Metastatic Pancreatic Carcinoma in the Ovary (tissue), 1 donor: ENCODE results near the genes VRK3 and LRRC4B.

GRCh38 chr19:49803427-49804018 lies 9.6 kb downstream of the FUZ start:
- PRO-cap: no peak

GRCh38 chr19:49809690-49809821 lies 3.5 kb downstream of the FUZ start:
- PRO-cap: no peak

DNA sequence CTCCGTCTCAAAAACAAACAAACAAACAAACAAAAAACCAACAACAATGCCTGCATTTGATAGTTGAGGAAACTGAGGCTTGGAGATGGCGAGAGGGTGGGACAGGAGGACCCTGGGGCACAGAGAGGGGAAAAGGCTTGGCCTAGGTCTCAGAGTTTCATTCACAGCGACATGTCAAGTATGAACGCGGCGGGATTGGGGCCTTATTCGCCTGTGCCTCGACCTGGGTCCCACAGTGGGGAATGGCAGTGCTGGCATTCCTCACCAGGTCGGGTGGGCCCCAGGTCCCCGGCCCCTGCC lies 2.1 kb upstream of the IL4I1 start:
- PRO-cap: no peak

DNA sequence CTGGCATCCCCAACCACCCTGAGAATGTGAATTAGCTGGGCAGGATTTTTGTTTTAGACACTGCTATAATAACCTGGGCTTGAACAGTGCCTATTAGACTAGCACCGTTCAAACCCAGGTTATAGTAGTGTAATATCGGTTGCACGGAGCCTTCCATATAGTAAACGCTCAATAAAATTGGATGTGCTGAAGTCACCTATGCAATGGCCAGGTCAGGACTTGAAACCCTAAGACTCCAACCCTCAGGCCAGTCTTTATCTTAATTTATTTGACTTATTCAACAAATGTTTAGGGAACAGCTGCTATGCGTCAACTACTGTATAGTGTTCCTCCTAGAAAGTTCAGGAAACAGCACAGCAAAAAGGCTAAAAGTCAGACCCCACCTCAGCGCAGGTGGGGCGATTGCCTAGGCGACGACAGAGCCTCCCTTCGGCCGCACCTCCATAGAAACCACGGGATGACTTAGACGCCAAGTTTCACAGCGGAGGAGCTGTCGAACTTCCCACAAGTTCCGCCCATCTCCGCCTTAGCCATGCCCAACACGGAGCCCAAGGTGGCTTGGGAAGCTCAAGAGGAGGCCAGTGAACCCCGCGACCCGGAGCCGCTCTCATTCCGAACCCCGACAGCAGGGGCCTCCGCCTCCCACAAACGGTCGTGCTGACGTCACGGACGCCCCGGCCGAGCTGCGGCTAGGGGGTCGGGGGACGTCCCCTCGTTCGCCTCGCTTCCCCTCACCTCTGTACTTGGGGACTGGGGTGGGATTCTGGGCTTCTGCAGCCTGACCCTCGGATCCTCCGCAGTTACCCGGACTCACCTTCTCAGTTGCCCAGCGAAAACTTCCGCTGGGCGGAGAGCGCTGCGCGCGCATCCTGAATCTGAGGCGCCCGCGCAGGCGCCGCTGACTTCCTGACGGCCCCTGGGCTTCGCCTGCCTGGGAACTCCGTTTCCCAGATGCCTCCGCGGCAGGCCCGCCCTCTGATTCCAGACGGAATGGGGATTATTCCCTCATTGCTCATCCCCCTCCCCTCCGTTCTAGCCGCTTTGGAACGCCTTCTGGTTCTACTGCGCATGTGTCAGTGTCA lies at the start of gene VRK3:
Gene VRK3 (minus strand): TSS at position 841 of the 1,082 bp plus-strand sequence.
- PRO-cap: unidirectional peak, minus-strand start at position 802 of the sequence

DNA sequence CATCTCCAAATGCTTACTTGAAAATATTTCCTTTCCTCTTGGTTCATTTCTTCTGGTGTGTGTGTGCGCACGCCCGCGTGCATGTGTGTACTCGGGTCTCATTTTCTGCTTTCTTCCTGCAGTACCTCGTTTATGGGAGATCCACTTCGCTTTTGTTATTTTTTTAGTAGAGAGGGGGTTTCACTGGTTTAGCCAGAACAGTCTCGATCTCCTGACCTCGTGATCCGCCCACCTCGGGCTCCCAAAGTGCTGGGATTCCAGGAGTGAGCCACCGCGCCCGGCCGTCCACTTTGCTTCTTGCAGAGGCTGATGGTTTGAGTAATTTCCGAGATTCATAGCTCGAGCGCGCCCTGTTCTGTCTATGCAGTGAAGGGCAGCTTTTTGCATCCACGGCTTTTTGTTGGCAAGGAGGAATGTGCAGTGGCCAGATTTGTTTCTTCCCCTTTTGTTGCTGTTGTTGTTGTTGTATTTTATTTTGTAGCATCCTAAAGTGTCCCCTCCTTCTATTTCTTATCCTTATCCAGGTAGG lies 26.0 kb downstream of the IZUMO2 start:
- PRO-cap: unidirectional peak, minus-strand start at position 154 of the sequence

DNA sequence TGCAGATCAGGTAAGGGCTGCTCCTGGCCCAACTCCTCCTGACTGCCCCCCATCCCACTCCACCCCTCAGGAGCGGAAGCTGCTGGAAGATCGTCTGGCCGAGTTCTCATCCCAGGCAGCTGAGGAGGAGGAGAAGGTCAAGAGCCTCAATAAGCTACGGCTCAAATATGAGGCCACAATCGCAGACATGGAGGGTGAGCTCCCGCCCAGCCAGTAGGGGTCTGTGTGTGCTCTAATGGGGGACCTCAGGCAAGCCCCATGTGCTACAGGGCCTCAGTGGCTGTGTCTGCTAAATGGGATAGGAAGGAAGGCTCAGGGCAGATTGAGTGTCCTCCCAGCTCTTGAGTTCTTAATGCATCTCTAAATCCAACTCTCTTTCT lies 57.4 kb downstream of the KCNC3 start:
- PRO-cap: no peak

DNA sequence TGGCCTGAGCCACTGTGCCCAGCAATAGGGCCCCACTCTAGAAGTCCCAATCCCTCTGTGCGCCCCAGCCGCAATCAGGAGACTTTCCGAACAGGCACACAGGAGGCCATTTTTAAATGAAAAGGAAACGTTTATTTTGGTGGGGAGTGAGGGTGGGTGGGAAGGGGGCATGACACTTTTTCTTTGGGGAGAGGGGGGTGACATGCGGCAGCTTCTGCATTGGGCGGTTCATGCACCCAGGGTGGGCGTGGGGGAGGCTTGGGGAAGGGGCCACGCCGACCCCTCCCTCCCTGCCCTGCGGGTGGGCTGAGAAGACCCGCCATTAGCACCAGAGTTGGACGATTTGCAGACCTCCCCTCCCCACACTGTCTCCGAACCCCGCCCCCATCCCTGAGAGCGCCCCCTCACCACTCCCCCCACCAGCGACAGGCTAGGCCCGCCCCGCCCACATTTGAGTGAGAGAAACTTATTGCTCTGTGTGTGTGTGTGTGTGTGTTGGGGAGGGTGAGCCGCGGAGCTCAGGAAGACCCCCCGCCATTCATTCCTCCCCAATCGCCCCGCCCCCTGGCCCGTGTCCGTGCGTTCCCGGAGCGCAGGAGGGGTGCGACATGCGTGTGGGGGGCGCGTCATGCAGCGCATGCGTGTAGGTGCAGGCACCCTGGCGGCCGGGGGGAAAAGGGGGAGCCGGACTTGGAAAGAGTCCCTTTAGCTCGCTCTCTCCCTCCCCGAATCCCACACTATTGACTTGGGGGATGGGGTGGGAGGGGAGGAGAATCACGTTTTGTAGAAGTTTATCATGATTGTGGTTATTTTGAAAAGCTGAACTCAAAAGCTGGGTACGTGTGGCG lies 17.1 kb downstream of the KCNC3 start:
- PRO-cap: bidirectional peak, plus-strand start at position 656 of the sequence, minus-strand start at position 554 of the sequence; unidirectional peak, minus-strand start at position 731 of the sequence

- PRO-cap: no peak
Observed at GRCh38 chr19:50334161-50334571, 5.0 kb upstream of the KCNC3 start.

- PRO-cap: no peak
Observed at GRCh38 chr19:50341273-50341619, 12.1 kb upstream of the KCNC3 start.

DNA sequence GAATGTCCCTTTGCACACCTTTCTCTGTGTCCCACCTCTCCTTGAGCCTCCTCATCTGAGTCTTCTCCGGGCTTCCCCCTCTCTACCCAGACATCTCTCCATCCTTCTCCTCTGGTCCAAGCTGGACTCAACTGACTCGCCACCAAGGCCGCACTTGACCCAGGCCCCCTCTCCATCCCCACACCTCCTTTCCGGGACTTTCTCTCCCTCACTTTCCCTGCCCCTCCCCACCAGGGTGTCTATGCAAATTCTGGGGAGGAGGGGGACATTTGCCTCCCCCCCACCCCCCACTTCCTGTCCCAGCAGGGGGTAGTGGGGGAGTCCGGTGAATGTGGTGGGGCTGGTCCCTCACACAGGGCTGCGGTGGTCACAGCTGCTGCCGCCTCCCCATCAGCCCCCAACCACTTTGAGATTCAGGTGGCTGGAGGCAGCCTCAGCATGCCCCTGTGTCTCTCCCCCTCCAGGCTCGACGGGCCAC lies 783 bp downstream of the SPIB start:
- PRO-cap: no peak

DNA sequence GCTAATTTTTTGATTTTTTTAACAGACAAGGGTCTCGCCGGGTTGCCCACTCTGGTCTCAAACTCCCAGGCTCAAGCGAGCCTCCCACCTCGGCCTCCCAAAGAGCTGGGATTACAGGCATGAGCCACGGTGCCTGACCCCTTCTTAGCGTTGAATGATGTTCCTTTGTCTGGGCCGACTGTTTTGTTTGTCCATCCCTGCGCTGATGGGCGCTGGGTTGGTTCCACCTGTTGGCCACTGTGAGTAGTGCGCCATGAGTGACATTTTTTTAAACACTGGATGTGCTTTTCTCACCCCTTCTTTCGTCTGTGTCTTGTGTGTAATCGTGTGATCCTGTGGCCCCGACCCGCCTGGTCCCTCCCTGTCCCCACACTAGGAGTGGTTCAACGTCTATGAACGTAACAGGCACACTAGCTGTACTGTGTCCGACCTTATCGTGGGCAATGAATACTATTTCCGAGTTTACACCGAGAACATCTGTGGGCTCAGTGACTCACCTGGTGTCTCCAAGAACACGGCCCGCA lies 15.1 kb upstream of the EMC10 start:
- PRO-cap: no peak

- PRO-cap: no peak
Observed at GRCh38 chr19:50501754-50502323, 9.2 kb downstream of the JOSD2 start.

GRCh38 chr19:50514362-50515330 lies 933 bp upstream of the ASPDH start:
- PRO-cap: no peak

GRCh38 chr19:50547344-50547801 lies 20.9 kb downstream of the LRRC4B start:
- PRO-cap: no peak

GRCh38 chr19:50567729-50568718 lies at the start of gene LRRC4B:
Gene LRRC4B, minus strand, starts transcription at chr19:50568435.
- PRO-cap: unidirectional peak, minus-strand start at chr19:50568435

DNA sequence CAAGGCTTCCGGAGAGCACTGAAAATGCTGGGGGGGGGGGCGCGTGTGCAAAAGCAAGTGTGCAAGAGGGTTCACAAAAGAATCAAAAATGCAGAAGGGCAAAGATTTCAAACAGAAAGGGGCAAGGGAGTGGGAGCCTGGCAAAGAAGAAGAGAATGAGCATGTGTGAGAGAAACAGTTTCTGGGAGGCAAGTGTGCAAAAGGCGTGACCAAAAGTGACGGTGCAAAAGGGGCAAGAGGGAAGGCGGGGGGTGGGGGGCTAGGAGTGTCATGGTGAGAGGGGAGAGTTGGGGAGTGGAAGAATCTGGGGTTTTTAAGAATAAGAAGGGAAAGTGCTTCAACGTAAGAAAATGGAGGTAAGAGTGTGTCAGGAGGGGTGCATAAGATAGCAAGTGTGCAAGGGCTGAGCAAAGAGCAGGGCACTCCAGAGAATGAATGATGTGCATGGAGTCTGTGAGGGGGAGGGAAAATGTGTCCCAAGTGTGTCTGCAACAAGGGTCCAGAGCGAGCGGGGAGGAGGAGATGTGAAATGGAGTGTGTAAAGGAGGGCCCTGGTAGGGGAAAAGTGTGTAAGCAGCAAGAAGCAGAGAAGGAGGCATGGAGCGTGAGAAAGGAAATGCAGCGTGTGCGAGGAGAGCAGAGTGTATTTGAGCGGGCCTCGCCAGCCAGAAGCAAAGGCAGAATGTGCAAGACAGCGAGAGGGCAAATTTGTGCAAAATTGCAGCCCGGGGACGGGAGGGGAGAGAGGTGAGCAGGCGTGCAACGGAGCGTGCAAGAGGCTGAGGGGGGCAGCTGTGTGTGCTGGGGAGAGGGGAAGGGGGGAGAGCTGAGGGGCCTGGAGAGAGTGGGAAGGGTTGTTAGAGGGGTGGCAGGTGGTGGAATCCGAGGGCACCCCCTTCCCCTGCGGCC lies 11.7 kb downstream of the C19orf81 start:
- PRO-cap: no peak

GRCh38 chr19:51069192-51069682 lies 4.3 kb upstream of the KLK13 start:
- PRO-cap: no peak

- PRO-cap: no peak
Observed at GRCh38 chr19:51167070-51167524, 25.0 kb downstream of the SIGLEC7 start.

DNA sequence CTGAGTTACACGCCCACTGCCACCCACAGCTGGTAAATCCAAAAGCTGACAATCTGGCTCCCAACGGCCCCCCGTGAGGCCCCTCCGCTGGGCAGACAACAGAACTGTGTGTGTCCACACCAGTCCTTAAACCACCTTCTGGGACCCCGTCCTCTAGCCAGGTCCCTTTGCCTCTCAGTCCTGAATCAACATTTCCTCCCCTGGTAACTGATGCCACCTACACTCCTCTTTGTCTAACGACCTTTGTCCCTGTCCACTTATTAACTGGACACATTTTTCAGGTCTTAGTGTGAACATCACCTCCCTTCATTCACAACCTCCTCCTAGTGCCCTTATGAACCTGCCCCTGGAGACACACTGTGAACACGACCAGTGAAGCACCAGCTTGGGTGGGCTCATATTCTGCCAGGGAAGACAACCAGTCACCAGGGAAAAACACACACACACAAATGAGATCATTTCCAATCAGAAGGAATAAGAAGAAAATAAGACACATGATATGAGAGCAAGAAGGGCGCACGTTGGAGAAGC lies 5.6 kb upstream of the VSIG10L start:
- PRO-cap: no peak

GRCh38 chr19:51354179-51354691 lies 12.0 kb downstream of the ETFB start:
- PRO-cap: no peak